ENCODE results near the genes GNG8 and SAE1.

- PRO-cap = unidirectional peak, minus-strand start at chr19:46133334; unidirectional peak, minus-strand start at chr19:46133419
Measured at GRCh38 chr19:46132748-46133884, 8.6 kb upstream of the IGFL3 start.

- PRO-cap = no peak
Measured at GRCh38 chr19:46299556-46300250, 2.9 kb downstream of the HIF3A start.

GRCh38 chr19:46348444-46349191 lies 1.7 kb downstream of the PPP5C start:
- PRO-cap = no peak

DNA sequence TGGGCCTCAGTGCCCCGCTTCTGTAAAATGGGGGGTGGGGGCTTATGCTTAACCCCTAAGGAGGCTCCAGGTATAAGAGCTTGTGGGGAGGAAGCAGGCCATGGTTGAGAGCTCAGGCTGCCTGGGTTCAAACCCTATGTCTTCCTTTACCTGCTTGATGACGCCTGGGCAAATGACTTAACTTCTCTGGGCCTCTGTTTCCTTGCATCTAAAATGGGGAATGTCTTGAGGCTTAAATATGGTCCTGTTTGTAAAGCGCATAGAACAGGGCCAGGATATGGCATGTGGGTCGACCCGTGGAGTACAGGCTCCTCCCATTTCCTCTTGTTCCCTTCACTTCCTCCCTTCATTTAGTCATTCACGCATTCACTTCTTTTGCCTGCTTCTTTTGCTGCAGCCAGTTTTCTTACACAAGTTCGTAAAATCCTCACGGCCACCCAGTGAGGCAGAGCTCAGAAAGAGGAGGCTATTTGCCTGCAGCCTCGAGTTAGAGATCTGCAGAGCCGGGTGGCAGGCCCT lies 4.2 kb downstream of the PPP5C start:
- PRO-cap = no peak

DNA sequence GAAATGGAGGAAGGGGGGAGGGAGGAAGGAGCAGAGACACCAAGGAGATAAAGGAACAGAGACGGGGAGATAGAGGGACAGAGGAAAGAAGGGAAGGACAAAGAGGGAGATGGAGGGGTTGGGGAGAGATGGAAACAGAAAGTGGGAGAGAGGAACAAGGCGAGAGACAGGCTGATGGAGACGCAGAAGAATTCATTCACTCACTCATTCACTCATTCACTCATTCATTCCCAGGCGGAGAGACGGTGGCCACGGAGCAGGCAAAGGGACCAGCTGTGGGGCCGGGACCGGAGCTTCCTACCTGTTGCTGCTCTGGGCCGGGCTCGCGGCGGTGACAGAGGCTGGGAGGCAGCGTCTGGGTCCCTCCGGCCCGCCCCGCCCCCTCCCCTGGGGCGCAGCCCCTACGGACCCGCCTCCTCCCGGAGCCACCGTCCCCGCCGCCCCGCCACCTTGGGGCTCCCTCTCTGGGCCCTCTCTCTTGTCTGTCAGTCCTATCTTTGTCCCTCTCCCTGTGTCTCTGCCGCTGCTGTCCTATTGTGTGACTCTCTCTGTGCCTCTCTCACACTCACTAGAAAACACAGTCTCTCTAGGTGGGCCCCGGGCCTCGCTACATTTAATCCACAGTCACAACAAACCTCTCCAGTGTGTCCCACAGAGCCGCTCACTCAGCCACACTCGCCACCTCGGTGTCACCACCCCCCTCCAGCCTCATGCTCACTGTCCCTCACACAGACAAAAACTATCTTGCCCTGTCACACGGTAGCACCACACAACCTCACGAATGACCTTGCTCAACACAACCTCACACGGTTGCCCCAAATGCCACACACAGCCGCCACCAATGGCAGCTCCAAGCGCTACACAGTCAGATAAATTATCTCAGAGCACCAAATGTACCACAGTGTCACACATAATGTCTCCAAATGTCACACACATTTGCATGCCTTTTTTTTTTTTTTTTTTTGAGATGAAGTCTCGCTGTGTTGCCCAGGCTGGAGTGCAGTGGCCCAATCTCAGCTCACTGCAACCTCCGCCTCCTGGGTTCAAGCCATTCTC lies at the start of gene GNG8:
Gene GNG8, minus strand, starts transcription at position 357 of the 1,056 bp plus-strand sequence.
- PRO-cap = no peak

DNA sequence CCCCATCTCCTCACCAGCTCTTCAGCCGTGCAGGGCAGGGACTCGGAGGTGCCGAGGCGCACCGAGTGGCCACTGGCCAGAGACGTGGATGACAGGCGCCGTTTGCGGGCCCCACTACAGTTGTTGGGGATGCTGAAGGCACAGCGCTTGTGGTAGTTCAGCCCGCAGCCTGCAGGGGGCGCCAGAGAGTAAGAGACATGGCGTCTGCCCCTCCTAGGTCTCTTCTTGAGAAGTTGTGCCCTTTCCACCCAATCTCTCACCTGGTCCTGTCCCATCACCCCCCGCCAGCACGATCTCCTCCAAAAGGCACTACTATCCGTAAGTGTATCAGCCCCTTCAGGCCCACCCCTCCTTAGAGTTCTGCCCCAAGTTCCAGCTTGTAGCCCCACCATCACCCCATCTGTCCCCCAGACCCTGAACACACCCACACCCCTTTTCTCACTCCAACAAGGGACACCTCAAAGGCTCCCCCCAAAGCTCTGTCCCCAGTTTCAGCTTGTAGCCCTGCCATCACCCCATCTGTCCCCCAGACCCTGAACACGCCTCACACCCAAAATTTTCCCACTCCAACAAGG lies 12.3 kb downstream of the PRKD2 start:
- PRO-cap = no peak

DNA sequence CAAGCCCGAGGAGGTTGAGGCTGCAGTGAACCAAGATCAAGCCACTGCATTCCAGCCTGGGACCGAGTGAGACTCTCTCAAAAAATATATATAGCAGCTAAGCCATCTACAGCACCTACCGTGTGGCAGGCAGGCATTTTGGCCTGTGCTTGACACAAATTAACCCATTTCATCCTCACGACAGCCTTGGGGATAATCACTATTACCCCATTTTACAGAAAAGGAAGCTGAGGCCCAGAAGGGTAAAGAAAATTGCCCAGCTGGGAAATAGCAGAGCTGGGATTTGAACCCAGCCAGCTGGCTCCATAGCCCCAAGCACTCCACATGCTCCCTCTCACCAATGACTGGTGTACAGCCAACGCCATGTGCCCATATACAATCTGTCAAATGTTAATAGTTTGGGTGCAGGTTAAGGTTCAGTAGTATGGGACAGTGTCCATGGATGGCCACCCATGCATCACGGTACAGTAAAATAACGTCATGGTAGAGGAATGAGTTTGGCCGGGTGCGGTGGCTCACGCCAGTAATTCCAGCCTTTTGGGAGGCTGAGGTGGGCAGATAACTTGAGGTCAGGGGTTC lies 3.0 kb downstream of the SLC1A5 start:
- PRO-cap = no peak

DNA sequence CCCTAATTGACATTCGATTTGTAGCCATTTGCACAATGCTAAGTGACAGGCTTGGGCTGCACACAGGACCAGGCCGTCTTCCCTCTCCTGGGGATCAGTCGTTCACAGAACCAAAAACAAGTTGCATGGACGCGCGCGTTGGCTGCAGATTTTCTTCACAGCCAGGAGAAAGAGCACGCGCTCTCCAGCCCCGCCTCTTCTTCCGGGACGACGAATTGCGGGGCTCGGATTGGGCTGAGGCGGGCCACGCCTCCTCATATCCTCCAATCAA lies 891 bp upstream of the ARHGAP35 start:
- PRO-cap = bidirectional peak, plus-strand start outside the sequence, minus-strand start at position 157 of the sequence

DNA sequence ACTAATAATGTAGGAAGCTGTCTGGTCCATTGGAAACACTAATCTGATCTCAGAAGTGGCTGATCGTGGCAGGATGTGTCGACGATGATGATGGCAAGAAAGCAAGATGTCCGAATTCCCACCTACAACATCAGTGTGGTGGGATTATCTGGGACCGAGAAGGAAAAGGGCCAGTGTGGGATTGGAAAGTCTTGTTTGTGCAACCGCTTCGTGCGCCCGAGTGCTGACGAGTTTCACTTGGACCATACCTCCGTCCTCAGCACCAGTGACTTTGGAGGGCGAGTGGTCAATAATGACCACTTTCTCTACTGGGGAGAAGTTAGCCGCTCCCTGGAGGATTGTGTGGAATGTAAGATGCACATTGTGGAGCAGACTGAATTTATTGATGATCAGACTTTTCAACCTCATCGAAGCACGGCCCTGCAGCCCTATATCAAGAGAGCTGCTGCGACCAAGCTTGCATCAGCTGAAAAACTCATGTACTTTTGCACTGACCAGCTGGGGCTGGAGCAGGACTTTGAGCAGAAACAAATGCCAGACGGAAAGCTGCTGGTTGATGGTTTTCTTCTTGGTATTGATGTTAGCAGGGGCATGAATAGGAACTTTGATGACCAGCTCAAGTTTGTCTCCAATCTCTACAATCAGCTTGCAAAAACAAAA lies 57.9 kb downstream of the ARHGAP35 start:
- PRO-cap = no peak

DNA sequence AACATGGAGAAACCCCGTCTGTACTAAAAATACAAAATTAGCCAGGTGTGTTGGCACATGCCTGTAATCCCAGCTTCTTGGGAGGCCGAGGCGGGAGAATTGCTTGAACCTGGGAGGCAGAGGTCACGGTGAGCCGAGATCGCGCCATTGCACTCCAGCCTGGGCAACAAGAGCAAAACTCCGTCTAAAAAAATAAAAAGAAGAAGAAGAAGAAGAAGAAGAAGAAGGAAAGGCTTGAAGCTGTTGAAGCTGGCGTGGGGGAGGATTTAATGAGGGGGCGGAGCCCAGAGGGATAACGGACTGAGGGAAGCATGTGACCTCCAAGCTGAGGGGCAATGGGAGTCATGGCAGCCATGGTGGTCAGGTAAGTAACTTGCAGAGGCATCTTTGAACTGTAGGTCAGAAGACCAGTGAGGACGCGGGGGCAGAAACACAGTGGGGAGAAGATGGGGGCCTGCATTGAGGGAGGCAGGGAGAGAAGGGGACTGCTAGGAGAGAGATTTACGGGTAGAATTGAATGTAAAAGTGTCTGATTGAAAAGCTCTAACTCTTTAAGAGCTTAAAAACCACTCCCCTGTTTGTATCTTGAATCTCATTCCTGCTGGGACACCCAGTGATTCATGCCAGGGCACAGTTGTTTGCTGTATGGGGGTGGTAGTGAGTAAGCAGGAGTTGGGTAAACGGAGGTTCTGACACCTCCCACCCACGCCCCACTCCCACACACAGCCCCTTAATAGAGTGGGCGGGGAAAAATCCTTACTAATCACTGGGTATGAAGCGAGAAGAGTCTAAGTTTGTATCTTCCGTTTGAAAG lies 13.2 kb downstream of the TMEM160 start:
- PRO-cap = no peak

DNA sequence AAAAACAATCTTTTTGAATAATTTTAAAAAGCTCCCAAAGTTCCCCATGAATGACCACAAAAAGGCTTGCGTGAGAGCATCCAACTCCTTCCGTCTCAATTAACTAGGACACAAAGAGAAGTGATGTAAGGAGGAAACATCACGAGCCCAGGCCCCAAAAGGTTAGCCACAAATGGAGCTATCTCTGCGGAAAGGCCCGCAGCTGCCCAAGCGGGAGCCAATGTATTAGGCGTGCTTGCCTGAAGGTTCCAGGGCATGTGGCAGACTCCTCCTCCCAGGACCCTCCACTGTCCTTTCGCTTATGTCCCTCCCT lies 17.9 kb downstream of the ZC3H4 start:
- PRO-cap = bidirectional peak, plus-strand start at position 171 of the sequence, minus-strand start at position 101 of the sequence

DNA sequence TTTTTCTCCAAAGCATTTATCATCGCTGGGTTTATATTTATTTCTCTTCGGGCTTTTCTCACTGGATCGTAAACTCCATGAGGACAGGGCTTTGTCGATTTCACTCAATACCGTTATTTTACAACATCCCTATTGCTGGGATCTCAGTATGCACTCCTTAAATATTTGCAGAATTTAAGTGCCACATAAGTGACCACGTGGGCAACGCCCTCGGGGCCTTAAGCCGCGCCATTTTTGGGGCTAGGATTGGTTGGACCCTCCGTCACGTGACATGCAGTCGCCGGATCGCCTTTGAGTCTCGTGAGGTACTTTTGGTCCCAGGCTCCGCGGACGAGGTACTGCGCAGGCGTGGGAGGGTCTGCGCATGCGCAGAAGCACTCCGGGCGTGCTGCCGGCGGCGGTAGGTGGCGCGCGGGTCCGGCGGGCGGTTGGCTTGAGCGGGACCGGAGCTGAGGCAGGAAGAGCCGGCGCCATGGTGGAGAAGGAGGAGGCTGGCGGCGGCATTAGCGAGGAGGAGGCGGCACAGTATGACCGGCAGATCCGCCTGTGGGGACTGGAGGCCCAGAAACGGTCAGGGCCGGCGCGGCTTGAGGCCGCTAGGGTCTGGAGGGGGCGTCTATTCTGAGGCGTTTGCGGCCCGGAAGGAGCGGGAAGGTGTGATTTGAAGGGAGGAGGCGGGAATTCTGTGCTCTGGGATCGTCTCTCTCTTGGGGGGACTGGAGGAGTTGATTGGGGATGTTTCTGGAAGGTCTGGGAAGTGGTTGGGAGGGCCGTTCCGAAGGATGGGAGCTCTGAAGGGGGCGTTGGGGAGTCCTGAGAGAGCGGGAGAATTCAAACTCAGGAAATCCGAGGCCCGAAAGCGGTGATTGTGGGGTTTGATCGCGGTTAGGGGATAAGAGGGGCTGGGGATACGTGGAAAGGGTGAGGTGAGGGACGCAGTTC lies at the start of gene SAE1:
Gene SAE1, plus strand, starts transcription at position 377 of the 942 bp plus-strand sequence.
- PRO-cap = bidirectional peak, plus-strand start at position 431 of the sequence, minus-strand start at position 340 of the sequence

DNA sequence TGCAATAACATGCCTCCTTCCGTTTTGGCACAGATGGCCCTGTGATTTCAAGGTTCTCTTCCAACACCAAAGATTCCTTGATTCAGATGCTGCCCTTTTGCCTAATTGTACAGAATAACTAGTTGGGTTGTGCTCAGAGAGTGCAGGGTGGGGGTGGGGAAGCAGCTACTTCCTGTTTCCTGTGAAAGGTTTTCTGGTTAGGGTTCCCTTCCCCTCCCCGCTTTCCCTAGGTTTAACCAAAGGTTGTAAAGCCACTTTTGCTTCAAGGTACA lies 27.2 kb downstream of the SAE1 start:
- PRO-cap = no peak

DNA sequence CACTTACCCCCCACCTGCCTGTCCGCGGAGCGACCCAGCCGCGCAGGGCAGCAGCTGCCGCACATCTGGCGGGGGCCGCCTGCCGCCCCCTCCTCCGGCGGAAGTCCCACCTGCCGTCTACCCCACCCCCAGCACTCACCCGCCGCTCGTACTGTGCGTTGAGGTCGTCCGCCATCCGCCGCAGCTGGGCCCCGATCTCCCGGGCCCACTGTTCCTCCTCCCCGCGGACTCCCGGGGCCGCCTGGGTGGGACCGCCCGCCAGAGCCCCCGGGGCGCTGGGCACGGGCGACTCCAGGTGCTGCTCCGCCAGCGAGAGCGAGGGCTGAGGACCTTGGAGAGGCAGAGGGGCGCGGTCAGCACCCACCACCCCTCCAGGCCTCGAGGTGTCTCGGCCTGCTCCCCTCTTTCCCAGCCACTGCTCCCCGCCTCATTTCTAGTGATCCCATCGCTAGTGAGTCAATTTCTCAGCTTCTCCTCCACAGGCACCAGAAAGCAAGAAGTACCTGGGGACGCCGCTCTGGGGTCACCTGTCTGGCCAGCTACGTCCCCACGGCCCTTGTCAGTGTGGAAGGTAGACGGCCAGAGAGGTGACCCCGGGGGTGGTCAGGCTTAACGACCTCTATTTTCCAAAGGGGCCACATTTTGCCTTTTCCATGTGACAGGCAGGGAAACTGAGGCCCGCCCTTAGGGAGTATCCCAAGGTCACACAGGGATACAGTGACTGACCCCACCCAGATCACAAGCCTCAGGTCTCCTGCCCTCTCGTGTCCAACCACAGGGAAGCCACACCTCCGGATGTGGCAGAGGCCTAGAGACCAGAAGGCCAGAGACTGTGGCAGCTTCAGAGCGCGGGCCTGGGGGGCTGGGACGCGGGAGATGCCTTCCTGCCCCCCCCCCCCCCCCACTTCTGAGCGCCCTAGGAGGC lies 4.3 kb downstream of the BBC3 start:
- PRO-cap = bidirectional peak, plus-strand start at position 844 of the sequence, minus-strand start at position 557 of the sequence

DNA sequence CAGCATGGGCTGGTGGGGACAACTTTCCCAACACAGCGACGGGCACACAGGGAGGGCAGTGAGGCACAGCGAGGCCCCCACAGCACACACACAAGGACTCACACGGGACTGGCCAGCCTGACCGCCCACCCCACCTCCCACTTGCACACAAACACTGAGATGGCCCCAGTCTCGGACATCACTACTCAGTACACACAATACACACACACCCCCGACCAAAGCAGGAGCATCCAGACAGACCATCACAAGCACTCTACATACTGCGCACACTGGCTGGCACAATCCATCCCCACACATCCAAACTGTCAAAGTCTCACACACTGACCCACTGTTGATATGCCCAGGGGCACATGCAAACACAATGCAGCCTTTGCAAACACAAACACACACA lies 2.2 kb downstream of the BBC3 start:
- PRO-cap = no peak

GRCh38 chr19:47383320-47384139 lies 34.4 kb downstream of the DHX34 start:
- PRO-cap = no peak

- PRO-cap = no peak
Measured at GRCh38 chr19:47418478-47419296, 640 bp downstream of the MEIS3 start.

- PRO-cap = no peak
Measured at GRCh38 chr19:47429760-47430849, 10.8 kb upstream of the MEIS3 start.

- PRO-cap = no peak
Measured at GRCh38 chr19:47486442-47487051, 2.5 kb upstream of the KPTN start.

- PRO-cap = no peak
Measured at GRCh38 chr19:47487052-47488235, 3.4 kb upstream of the KPTN start.

Data from bile duct (tissue), 1 donor.